Foreskin keratinocyte (primary cell): ENCODE data around the genes DRC7 and PRSS54.

GRCh38 chr16:57536677-57537410, 473 bp upstream of the CCDC102A start:
- RAMPAGE, total RNA = no peak

- RAMPAGE, total RNA = no peak
Observed at GRCh38 chr16:57537997-57538370, 1.6 kb upstream of the CCDC102A start.

- RAMPAGE, total RNA = no peak
Observed at GRCh38 chr16:57627368-57627940, 976 bp upstream of the ADGRG1 start.

GRCh38 chr16:57643267-57643995, 15.0 kb downstream of the ADGRG1 start:
- RAMPAGE, total RNA = no peak

DNA sequence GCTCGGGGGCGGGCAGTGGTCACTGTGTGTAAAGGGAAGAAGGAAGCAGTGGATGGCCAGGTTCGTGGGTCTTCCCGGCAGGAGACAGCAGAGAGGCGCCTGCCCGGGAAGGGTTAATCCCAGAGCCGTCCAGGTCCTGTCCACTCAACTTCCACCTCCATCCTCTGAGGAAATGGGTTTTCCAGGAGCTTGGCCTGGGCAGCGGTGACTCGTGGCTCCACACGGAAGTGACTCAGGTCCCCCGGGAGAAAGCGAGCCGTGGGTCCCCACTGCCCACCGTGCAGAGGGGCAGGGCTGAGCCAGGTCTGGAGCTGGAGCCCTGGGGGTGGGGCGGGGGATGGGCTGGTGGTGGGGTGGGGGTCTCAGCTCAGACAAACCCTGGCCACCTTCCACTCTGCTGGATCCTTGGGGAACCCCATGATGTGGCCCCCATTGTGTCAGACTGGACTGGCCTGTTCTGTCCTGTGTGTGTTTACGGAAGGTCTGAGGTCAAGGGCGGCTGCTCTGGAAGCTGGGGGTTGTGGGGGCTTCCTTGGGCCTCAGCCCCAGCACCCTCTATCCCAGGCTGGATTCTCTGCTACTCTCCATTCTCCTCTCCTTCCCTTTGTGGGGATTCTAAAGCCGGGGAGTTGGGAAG, 17.7 kb downstream of the ADGRG1 start:
- RAMPAGE, total RNA = no peak

DNA sequence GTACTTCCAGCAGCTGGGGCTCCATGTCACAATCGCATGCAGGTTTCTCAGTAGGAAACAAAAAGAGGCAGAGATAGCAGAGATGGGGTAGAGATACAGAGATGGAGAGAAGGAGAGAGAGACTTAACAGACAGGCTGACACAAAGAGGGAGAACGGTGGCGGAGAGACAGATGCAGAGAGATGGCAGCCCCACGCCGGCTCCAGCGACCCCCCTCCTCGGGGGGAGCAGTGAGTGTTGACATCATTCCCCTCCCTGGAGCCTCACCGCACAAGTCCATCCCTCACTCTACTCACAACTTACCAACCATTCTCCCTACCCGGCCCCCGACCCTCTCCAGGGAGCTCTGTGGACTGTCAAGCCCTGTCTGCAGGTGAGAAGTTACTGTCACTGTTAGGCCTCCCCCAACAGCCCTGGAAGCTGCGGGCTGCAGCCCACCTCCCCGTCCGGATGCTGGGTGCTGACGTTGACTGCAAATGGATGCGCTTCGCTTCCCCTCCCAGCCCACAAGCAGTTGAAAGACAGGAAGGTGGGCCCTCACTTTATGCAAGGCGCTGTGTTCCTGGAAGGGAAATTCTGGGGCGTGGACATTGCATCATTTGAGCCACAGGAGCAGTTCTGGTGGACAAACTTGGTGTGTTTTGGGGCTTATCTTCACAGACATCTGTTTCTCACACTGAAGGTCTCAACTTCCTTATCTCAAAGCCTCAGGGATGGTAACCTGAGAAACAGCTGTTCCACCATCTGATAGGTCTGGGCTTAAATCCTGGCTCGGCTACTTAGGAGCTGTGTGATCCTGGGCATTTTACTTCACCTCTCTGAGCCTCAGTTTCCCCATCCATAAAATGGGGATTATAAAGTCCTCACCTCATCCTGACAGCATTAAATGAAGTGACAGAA, 4.9 kb upstream of the DRC7 start:
- RAMPAGE, total RNA = no peak

- RAMPAGE, total RNA = no peak
Observed at GRCh38 chr16:57694185-57695459, at the start of gene DRC7. Gene DRC7, plus strand, starts transcription at chr16:57694806.

- RAMPAGE, total RNA = no peak
Observed at GRCh38 chr16:57771107-57771765, 31.1 kb downstream of the KIFC3 start.

GRCh38 chr16:57816022-57816819, 13.9 kb upstream of the KIFC3 start:
- RAMPAGE, total RNA = no peak

- RAMPAGE, total RNA = no peak
Observed at GRCh38 chr16:57825112-57825390, 22.8 kb upstream of the KIFC3 start.

GRCh38 chr16:57826015-57827093, 24.1 kb upstream of the KIFC3 start:
- RAMPAGE, total RNA = no peak

DNA sequence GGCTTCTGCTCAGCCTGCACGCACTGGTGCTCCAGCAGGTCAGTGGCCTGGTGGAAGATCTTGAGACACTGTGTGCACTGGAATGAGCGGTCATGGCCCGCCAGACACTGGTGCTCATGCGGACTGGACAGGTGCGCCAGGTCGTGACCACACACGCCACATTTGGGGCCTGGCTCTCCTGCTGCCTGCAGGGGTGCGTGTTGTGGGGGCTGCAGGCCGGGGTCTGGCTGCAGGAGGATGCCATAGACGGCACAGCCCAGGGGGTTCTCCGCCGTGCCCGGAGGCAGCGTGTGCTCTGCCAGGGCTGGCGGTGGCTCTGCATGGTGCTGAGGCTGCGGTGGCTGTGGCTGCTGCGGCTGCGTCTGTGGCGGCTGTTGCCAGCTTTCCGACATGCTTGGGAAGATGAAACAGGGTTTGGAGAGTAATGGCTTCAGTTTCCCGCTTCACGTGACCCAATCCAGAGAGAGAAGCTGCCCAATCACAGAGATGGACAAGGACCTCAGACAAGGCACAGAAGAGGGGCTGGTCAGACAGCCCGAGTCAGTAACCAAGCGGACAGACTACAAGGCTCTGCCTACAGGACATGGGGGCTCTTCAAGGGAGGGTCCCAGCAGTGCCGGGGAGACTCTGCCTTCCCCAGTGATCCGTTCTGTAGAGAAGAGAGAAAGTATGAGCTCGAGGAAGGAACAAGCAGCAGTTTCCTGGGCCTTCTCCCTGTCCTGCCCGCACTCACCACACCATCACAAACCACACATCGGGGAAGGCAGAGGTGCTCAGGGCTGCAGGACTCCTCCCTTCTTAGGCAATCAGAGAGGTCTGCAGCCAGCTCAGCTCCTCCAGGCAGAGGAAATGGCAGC, 2.4 kb downstream of the ZNF319 start:
- RAMPAGE, total RNA = no peak

GRCh38 chr16:58025883-58026510, 443 bp downstream of the MMP15 start:
- RAMPAGE, total RNA = no peak

GRCh38 chr16:58176882-58177403, 21.0 kb downstream of the CSNK2A2 start:
- RAMPAGE, total RNA = no peak

- RAMPAGE, total RNA = no peak
Observed at GRCh38 chr16:58222471-58223166, 24.7 kb upstream of the CSNK2A2 start.

GRCh38 chr16:58294924-58295630, at the start of gene PRSS54:
Gene PRSS54, minus strand, starts transcription at chr16:58295025.
- RAMPAGE, total RNA = no peak

DNA sequence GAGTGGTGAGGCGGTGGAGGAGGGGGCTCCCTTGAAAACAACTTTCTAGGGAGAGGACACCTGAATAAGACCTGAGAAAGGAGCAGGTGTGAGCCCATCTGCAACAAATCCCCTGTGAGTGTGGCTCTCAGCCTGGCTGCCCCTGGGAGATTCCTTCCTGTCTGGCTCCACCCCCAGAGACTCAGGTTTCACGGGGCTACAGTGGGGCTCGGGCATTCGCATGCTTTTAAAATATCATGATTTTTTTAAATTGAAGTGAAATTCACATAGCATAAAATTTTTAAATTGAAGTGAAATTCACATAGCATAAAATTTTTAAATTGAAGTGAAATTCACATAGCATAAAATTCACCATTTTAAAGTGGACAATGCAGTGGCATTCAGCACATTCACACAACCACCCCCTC, 36.7 kb upstream of the PRSS54 start:
- RAMPAGE, total RNA = no peak

DNA sequence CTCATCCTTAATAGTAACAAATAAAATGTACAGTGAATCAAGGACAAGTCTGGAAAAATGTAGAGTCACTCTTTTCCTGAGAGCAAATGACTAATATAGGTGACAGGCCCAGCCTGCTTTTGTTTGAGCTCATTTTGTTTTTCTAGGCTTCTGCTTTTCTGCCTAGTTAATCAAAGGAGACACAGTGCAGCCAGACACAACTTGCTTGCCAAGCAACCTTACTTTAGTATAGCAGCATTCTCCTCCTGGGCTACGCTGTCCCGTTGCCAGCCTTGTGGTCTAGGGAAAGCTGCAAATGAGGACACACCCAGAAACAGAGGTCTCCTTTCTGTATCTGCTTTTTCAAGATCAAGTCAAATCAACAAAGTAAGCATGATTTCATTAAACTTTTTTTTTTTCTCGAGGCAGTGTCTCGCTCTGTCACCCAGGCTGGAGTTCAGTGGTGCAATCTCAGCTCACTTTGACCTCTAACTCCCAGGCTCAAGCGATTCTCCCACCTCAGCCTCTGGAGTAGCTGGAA, 17.1 kb downstream of the GINS3 start:
- RAMPAGE, total RNA = no peak

- RAMPAGE, total RNA = no peak
Observed at GRCh38 chr16:58433860-58434511, 41.7 kb downstream of the GINS3 start.

DNA sequence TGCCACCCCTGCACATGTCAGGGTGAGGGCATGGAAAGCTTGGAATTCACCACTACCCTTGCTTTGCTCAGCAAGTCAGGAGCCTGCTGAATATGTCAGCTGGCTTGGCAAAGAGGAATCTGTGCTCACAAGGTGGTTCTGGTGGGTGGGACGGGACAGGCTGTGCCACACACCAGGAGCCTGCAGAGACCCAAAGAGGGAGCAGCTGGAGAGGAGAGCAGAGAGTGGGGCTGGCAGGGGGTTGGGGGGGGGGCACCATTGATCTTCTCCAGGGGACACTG, 48.7 kb upstream of the NDRG4 start:
- RAMPAGE, total RNA = no peak